Left common carotid artery plus branches (tissue), 1 donor: ENCODE measurements around the genes C4orf54, DDIT4L and NPNT.

DNA sequence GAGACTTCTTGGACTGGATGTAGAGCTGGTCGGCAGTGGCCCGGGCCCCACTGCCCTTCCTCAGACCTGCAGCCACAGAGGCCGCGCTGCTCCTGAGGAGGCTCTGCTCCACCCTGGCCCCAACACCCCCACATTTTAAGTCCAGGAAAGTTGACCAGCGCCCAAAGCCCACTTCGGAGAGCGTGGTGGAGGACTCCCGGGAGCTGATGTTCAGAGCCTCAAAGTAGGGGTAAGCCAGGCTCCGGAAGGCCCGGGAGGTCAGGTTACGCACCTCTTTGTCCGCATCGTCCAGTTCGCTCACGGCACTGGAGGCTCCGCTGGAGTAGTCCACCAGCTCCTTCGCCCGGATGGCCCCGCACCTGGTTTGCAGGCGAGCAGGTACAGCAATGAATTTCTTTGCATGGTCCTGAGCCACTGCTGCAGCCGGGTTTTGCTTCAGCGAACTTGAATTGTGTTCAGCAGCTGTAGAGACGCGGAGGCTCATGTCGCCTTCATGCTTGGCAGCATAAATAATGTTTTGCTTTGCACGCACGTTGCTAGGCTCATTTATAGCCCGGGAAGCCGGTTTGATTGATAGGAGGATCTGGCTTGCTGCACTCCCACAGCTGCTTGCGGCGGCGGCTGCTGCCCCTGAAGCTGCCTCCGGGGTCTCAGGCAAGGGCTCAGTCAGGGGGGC is 5.0 kb downstream of the C4orf54 start:
- PRO-cap = no peak

DNA sequence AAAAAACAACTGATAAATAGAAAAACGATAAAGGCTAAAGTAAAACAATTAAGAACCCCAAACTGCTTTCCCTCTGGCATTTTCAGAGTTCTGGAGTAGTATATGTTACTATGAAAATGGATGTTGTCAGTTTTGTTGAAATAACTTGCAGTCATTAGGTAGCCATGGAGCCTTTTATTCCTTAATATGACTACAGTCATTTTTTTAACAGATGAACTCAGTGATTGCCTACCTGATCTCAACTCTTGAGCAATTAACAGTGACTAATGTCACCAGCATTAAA is at the start of gene C4orf54:
TSS of gene C4orf54 (minus strand) at position 149 of the 283 bp plus-strand sequence.
- PRO-cap = no peak

DNA sequence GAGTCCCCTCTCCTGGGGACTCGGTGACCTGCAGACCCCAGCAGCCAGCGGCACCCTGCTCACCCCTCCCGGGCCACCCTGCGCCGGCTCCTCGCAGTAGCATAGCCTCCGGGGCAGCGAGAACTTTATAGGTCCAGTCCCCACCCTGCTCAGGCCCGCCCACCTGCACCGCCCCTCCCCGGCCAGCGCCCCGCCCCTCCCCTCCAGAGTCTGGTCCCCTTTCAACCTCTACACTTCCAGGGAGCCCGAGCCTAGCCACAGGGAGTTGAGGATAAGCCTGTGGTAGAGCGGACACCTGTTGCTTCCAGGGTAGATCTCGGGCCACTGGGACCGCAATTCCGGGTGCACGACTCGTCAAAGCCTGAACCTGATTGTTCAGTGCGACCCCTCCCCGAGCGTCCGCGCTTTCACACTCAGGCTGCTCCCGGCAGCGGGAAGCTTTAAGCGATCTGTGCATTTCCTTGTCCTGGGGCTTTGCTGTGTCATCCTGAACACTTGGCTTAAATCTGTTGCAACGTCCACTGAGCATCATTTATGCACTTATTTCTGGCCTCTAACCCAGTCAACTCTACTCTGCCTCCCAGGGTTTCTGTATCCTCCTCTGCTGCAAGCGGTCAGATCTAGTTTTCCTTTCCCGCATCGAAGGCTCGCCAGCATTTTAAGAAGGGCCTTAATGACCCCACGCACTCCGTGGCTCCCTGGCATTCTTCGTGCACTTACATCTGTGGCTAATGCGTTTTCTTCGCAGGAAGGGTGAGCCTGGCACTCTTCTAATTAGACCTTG is at the start of gene DDIT4L:
TSS of gene DDIT4L (minus strand) at position 101 of the 784 bp plus-strand sequence.
- PRO-cap = unidirectional peak, minus-strand start at position 101 of the sequence

DNA sequence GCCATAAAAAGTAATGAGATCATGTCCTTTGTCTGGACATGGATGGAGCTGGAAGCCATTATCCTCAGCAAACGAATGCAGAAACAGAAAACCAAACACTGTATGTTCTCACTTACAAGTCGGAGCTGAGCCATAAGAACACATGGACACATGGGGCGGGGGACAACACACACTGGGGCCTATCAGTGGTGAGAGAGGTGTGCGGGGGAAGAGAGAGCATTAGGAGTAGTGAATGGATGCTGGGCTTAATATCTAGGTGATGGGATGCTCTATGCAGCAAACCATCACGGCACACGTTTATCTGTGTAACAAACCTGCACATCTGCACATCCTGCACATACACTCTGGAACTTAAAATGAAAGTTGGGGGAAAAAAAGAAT is 81.2 kb downstream of the EMCN start:
- PRO-cap = no peak

- PRO-cap = no peak
Measured at GRCh38 chr4:100986075-100986690, 361.1 kb downstream of the PPP3CA start.

DNA sequence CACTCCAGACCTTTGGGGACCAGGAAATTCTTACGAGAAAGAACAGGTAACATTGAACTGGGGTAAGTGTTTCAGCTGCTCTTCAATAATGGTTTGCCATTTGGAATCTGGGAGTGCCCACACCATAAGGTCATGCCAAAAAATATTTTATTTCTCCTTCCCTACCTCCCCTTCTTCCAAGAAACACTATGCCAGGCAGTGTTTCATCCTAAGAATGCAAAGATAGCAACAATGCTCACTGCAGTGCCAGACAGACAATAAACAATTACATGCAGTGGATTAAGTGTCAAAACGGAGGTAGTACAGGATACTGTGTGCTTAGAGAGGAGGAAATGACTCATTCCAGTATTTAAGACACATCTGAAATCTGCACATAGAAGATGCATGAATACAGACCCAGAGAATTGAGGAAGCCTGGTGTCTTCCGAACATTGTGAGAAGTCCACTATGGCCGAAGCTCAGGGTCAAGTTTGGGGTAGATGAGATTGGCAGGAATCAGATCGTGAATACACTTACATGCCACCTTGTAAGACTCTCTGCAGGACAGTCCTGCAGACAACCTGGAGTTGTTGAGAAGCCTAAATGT is 326.4 kb downstream of the PPP3CA start:
- PRO-cap = no peak

- PRO-cap = no peak
Measured at GRCh38 chr4:101127040-101127853, 220.1 kb downstream of the PPP3CA start.

DNA sequence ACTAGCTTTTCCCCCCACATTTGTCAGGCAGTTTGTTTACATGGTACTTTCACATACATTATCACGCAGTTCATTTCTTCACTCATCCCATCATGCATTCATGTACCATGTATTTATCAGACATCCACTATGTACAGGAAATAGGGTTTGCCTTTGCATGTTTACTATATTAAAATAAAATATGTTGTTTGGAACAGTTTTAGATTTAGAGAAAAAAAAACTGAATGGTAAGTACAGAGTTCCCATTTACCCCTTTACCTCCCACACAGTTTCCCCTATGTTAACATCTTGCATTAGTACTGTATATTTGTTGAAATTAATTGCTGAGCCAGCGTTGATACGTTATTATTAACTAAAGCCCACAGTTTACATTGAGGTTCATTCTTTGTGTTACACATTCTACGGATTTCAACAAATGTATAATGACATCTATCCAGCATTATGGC is 70.8 kb downstream of the PPP3CA start:
- PRO-cap = no peak

- PRO-cap = no peak
Measured at GRCh38 chr4:101651755-101652219, 138.7 kb upstream of the BANK1 start.

DNA sequence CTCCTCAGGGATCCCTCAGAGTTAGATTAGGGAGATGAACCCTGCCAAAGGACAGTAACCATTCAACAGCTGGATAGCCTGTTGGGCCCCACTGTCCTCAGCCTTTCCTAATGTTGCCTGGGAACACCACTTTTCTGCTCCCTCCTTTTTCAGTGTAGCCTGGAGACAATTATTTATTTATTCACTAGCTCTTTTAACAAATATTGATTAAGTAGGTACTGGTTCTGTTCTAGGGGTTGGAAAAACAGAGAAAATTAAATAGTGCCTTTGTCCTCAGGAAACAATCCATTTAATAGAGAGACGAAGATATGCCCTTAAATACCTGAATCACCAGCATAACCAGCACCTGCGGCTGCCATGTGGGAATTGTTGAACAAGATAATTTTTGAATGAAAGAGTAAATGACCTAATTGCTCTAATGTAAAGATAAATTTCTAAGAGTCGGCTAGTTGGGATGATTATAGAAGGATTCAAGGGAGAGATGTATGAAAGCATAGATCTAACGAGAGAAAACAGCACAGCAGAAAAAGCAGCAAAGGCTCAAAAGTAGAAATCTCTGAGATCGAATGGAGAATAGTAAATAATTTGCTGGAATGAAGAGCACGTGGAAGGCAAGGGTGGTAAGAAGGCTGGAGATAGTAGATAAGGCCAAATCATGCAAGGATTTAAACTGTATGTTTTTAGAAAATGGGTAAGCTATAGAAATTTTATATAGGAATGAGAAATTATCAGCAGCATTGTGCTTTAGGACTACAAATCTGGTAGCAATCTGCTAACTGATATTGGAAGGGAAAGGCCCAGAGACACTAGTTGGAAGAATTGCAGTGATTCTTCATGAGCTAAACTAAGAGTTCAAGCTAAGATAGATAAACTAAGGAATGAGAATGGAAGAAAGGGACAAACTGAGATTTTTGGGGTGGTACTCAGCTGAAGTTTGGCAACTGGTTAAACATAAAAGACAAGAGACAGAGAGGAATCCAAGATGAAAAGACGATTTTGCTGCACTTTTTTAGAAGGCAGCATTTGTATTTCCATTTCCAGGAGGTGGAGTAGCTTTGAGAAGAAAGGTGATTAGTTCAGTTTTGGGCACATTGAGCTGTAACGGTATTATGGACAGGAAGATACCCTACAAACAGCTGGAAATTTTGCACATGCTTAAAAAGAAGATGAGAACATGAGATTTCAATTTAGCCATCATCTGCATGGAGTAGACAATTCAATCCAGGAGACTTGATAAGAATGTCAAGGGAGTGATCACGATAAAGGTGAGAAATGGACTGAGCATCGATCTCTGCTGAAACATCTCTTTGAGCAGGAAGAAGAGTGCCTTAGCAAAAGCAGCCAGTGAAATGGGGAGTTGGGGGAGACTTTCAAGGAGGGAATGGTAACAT is 54.5 kb downstream of the NFKB1 start:
- PRO-cap = no peak

DNA sequence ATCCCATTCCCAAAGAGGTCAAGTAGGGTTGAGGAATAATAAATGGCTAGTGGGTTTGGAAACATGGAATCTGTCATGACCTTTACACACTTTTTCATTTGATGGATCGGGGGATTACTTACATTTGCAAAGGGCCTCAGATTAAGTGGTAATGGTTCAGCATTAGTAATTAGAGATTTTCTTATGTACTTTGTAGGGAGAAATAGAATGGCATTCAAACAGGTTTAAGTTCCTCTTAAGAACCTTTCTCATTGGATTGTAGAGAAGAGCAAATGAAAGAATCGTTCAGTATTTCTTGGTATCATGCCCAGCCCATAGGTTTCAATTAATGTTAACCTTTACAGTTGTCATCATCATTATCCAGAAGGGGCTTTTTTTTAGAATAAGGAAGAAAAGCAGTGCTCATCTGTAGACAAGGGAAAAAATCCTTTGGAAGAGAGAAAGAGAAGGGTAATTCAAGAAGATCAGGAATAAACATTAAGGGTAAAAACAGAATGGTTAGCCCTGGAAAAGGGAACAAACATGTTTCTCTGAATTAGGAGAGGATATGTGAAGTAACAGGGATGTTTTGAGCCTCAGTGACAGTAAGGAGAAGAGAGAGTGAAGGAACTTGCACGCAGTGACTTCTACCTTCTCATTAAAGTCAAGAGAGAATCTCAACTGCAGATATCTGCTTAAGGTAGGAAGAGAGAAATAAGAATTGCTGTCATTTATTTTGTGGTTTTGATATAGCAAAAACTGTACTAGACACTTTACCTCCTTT is 55.5 kb downstream of the NFKB1 start:
- PRO-cap = no peak

DNA sequence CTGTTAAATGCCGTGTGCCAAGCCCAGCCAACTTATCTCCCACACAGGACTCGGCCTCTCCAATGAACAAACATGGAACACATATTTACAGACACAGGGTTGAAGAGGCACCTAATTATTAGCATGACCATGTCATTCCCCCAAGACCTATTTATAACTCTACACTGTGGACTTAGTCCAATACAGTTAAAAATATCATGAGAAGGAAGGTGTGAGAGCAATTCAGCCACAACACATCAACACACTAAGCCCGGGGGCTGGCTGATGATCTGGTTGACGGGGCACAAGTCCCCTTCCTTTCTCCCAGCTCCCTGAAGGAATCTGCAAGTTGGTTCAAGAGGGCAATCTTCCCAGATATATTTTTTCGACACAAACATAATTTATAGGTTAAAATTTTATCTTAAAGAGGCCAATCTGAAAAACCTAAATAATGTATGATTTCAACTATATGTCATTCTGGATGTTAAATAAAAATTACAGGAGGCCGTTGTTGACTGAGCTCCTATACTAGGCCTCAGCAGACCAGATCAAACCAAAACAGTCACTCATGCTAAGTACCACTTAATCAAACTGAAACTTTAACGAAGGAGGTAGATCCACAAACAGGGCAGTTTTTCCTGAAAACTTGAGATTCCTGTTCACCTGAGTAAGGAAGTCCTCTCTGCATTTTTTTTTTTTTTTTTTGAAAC is 27.9 kb downstream of the MANBA start:
- PRO-cap = no peak

GRCh38 chr4:102828544-102828661 is 1.1 kb upstream of the UBE2D3 start:
- PRO-cap = no peak

DNA sequence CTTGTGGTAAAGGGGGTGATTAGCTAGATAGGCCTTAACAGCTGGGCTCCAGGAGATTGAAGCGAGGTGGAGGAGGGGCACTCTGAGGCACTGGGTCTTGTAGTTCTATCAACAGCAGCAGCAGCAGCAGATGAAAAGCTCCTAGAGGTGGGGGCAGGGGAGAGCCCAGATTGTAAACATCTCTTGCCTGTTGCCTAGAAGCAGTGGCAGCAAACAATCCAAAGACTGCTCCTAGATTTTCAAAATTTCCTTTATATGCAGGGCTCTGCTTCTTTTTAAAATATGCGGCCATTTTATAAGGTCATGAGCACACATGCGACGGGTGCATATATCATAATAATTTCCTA is 97.0 kb upstream of the CXXC4 start:
- PRO-cap = no peak

- PRO-cap = no peak
Measured at GRCh38 chr4:104592827-104593291, 98.2 kb upstream of the CXXC4 start.

- PRO-cap = no peak
Measured at GRCh38 chr4:105149609-105150091, 3.0 kb downstream of the TET2 start.

GRCh38 chr4:105272511-105272884 is 125.8 kb downstream of the TET2 start:
- PRO-cap = no peak

DNA sequence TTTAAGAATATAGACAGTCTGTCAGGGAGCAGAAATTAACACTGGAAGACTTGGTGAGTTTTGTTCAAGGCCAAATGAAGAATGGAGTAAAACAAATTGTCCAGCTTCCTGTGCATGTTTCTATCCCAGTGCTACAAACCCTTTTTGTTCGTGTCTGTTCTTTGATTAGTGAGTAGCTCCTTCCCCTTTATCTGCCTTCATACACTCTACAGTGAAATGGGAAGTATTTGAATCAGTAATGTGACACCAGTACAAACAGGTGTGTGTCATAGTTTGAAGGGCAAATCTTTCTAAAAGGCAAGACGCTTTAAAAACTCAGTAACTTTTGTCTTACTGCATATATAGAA is 5.8 kb downstream of the ARHGEF38 start:
- PRO-cap = no peak

GRCh38 chr4:105569913-105570168 is 17.4 kb downstream of the ARHGEF38 start:
- PRO-cap = no peak

DNA sequence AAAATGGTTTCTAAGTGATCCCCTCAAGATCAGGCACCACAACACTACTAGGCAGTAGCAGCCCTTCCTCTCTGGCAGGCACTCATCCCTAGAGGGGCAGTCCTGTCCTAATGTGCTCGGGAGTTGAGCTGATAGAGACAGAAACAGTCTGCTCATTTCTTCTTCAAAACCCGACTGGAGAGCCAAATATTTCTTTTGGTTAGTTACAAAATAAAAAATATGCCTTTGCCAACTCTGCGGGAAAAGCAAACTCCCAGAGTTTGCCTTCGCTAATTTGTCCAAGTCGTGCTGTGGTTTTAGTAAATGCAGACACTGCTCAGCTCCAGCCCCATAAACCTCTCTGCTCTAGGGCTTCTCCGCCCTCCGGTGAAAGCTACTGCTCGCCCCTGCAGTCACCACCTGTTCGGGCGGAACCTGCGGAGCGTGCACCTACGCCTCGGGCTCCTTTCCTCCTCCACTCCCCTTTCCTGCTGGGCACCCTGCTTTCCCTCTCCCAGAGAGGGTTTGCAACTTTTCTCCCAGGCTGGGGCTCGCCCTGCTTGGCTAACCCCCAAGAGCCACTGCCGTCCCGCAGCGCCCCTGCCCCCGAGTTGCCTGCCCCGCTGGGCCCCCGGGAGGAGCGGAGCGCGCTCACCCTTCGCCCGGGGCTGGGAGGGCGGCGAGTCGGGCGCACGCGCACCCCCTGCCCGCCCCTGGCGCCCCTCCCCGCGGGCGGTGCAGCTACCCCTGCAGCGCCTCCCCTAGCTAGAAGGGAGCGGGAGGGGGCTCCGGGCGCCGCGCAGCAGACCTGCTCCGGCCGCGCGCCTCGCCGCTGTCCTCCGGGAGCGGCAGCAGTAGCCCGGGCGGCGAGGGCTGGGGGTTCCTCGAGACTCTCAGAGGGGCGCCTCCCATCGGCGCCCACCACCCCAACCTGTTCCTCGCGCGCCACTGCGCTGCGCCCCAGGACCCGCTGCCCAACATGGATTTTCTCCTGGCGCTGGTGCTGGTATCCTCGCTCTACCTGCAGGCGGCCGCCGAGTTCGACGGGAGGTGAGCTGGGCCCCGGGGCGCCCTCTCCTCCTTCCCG is at the start of gene NPNT:
TSS of gene NPNT (plus strand) at position 777 of the 1,066 bp plus-strand sequence.
- PRO-cap = bidirectional peak, plus-strand start at position 747 of the sequence, minus-strand start at position 646 of the sequence